Peritoneum (tissue), 1 donor: ENCODE data around the gene H2BK1.

DNA sequence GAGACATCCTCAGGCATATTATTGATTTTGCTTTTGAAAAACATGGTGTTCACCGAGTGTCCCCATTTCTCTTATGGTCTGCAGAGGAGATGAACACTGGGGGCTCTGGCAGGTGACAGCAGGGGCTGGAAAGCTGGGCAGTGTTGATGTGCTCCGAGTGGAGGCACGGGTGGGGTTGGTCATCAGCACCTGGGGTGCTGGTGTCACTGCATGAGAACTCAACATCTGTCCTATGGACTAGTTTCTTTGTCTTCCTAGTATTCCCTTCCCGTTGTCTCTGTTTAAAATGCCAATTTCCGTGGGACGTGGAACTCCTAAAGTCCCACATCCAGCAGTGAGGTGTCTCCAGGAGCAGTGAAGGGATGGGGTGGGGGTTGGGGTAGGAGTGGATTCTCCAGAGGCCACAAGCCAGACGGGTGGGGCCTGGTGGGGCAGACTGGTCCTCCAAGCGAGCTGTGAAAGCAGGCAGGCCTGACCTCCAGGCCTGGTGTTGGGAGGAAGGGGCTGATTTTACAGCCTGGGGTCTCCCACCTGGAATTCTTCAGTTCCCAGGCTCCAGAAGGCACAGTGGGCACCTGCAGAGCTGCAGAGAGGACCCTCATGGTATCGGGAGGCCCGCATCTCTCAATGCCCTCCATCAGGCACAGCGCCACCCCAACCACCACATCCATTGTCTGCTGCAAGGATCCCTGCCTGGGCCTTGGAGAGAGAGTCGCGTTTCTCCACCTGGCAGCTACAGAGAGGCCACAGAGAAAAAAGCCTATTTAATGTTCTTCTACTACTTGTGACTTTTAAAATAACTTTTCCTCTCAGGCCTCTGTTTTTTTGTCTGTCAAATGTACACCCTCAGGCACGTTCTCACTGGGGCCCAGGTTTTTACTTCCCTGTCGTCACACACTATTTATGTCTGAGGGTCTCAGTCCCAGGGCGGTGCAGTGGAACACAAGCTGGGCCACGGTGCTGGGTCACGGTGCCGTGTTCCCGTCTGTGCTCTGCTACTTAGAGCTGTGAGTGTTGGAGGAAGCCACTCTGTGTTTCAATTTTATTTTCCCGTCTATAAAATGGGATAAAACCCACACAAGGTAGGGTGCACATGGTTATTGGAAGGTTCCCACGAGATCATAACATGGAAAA lies 1.7 kb upstream of the ENSG00000284691 start:
- PRO-cap: no peak

- PRO-cap: no peak
These were observed 5.1 kb downstream of the ENSG00000284691 start for GRCh38 chr7:150410181-150411320.

DNA sequence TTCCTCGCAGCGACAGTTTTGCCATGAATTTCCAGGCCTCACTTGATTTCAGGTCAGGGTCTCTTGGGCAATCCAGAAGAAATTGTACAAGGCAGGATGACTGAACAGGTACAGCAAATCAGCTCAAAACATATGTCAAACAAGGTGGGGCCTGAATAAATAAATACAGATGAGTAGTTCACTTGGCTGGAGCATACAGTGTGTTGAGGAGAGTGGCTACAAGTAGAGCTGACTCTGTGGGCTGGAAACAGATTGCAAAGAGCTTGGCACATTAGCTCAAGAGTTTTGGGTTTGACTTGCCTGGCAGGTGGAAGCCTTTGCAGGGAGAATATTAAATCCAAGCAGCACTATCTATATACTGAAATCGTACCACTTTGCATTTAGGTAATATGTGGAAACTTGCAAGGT lies 15.0 kb downstream of the GIMAP8 start:
- PRO-cap: no peak

- PRO-cap: no peak
These were observed 2.5 kb downstream of the GIMAP7 start for GRCh38 chr7:150516901-150517924.

DNA sequence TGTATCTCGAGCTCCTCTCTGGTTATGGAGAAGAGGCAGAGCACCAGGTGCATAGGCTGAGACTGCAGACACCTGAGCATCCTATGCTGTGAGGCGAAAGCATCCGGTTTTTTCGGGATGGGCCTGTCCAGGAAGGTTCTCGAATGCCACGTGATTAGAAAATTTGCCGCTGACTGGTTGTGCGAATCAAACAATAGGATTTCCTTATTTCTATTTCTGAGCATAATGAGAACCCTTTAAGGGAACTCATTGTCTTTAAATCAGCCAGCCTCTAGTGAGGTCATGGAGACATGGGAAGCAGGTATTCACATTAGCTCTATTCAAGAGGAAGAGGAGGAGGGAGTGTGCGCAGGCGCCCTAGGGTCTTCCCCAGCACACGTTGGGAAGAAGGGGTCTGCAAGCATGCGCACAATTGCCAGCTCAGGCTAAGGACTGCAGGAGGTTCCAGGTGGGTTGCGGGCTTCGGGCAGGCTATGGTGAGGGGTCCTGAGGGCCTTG lies 5.6 kb downstream of the GIMAP1 start:
- PRO-cap: no peak

DNA sequence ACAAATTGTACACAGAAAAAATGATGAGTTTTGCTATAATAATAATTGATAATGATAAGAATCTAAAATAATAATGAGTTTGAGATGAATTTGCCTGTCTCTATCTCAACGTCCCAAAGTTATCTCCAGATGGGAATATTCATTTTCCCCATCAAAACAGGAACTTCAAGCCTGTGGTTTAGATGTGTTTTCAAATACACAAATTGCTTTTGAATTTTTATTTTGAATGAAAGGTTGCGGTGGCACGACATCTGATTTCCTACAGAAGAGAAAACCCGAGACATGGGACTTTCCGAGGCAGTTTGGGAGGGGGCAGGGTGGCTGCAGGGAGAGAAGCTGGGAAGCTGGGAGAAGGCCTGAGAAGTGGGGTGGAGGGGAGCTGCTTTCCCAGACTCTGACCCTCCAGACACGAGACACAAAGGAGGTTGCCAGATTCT lies 19.5 kb downstream of the TMEM176A start:
- PRO-cap: no peak

- PRO-cap: no peak
These were observed 23.5 kb downstream of the KCNH2 start for GRCh38 chr7:150954469-150955150.

GRCh38 chr7:151014041-151014697 lies 10.1 kb downstream of the ATG9B start:
- PRO-cap: no peak

DNA sequence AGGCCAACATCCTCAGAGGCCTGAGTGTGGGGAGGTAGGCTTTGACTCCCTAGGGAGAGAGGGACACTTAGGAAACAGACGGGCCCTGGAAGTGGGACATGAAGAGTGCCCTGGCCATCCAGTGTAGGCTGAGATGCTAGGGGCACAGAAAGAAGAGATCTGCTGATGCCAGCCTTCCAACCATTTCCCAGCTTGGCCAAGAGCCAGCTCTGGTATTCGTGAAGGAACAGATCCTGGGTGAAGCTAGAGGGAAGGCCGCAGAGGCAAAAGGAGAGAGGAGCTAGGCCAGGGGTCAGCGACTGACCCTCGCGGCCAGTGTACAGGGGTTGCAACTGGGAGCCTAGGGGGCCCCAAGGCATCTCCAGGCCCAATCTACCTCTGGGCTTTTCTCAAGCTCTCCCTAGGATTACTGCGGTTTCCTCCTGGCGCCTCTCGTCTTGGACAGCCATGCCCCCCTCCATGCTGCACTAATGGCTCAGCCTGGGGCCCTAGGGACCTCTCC lies 306 bp upstream of the ASIC3 start:
- PRO-cap: no peak

DNA sequence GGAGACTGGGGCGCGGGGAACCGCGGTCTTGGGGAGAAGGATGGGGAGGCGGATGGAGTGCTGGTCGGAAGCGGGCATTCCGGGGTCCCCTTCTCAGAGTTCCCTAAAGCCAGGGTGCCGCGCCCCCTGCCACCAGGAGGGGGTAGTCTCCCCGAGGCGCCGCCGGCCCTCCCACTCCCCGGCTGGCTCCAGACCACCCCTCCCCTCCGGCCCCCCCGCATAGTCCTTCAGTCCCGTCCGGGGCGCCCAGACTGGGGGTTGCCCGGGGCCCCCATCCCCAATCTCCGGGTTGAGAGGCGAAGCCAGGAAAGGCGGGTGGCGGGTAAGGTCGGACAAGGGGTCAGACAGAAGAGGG lies 468 bp downstream of the SLC4A2 start:
- PRO-cap: no peak

- PRO-cap: no peak
These were observed 1.1 kb upstream of the FASTK start for GRCh38 chr7:151081789-151082099.

DNA sequence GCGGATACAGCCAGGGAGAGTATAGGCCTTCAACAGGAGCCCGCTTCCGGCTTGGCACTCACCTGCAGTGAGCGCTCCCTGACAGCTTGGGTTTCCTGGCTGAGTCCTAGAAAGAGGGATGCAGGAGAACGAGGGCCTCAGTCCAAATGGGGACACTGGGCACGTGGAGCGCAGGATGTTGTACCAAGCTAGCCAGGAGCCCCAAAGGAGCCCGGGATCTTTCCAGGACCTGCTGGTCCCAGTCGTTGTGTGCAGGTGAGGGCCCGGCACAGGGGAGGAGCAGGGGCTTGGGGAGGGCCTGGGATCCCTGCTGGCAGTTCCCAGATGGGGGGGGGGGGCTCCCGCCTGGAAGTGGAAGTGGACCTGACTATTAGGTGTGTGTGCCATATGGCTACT lies 3.6 kb downstream of the AGAP3 start:
- PRO-cap: no peak

GRCh38 chr7:151210106-151210520 lies at the start of gene H2BK1:
TSS of gene H2BK1 (minus strand) at chr7:151210488.
- PRO-cap: no peak

DNA sequence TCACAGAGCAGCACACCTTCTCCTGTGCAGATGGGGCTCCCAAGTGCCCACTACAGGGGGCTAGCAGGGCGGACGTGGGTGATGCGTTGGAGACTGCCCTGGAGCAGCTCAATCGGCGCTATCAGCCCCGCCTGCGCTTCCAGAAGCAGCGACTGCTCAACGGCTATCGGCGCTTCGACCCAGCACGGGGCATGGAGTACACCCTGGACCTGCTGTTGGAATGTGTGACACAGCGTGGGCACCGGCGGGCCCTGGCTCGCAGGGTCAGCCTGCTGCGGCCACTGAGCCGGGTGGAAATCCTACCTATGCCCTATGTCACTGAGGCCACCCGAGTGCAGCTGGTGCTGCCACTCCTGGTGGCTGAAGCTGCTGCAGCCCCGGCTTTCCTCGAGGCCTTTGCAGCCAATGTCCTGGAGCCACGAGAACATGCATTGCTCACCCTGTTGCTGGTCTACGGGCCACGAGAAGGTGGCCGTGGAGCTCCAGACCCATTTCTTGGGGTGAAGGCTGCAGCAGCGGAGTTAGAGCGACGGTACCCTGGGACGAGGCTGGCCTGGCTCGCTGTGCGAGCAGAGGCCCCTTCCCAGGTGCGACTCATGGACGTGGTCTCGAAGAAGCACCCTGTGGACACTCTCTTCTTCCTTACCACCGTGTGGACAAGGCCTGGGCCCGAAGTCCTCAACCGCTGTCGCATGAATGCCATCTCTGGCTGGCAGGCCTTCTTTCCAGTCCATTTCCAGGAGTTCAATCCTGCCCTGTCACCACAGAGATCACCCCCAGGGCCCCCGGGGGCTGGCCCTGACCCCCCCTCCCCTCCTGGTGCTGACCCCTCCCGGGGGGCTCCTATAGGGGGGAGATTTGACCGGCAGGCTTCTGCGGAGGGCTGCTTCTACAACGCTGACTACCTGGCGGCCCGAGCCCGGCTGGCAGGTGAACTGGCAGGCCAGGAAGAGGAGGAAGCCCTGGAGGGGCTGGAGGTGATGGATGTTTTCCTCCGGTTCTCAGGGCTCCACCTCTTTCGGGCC lies 5.5 kb downstream of the CHPF2 start:
- PRO-cap: no peak

DNA sequence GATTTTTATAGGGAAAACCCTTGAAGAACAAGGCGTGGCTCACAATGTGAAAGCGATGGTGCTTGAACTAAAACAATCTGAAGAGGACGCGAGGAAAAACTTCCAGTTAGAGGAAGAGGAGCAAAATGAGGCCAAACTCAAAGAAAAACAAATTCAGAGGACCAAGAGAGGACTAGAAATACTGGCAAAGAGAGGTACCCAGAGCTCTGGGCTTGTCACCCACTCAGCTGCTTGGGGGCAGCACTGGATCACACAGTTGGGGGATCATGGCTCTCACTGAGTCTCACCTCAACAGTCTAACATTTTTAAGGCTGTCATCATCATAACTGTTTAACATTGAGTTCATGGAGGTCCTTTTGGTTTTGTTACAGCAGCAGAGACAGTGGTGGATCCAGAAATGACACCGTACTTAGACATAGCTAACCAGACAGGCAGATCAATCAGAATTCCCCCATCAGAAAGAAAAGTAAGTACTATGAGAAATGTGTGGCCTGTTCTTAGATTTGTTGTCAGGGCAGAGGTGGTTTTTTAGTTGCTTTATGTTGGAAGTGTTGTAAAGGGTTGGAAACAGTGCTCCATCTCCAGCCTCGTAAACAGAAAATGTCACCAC lies 14.2 kb downstream of the NUB1 start:
- PRO-cap: no peak

DNA sequence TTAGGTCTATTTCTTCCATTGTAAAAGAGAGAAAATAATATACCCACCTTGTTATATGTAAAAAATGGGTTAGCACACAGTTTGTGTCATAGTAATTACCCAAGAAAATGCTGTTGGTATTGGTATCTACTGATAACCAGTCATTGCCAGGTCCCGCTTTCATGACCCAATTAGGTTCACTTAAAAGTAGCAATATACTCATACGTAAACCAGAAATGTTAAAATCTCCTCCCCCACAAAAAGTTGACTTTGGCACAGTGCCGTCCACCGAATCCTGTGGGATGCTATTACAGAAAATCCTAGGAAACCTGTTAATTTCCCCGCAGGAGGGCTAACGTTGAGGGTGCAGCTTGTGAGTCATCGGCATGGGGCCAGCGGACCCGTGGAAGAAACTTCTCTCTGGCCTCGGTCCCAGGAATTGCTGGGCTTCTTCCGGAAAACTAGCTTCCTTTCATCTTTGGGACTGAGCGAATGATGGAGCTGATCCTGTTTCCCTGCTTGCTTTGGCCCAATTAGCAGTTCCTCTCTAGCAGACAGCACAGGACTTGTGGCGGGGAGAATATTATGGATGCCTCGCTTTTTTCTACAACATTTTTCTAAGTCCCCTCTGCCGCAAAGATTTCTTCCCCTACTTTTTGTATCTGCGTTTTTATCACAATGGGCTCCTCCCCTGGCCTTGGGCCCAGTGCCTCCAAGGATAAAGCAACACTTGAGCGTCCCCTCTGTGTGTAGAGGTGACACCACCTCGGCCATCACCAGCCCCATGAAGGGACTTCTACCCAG lies 13.4 kb downstream of the CRYGN start:
- PRO-cap: no peak

- PRO-cap: no peak
These were observed 11.1 kb downstream of the CRYGN start for GRCh38 chr7:151428703-151429455.

- PRO-cap: no peak
These were observed 3.2 kb downstream of the CRYGN start for GRCh38 chr7:151436618-151437328.

- PRO-cap: no peak
These were observed 22.0 kb upstream of the CRYGN start for GRCh38 chr7:151461814-151462398.

DNA sequence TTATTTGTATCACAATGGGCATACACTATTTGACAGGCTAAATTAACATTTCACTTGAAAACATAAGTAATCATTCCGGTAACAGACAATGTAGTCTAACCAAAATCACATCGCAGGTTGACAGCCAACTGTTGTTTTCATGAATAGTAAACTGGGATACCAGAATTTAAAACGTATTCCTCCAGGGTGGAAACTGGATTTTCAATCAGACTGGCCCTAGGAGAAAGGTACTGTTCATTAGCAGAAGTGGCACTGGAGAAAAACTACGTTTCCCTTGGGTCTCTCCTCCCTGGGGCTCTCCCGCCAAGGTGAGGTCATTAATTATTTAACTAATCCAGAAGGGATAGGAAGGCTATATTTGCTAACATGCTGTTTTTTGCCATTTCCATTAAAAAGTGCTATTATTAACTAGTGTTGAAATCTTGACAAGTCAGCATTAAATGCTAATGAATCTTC lies 25.2 kb downstream of the RHEB start:
- PRO-cap: no peak